Astrocyte (in vitro differentiated cells and primary cell): ENCODE measurements around a stretch of chrX.

GRCh38 chrX:30654960-30655515, 1.8 kb downstream of the GK start:
- PRO-cap = no peak
- RRBS, 2 experiments = no CpG with 5 or more reads among the region's 2 CpGs

DNA sequence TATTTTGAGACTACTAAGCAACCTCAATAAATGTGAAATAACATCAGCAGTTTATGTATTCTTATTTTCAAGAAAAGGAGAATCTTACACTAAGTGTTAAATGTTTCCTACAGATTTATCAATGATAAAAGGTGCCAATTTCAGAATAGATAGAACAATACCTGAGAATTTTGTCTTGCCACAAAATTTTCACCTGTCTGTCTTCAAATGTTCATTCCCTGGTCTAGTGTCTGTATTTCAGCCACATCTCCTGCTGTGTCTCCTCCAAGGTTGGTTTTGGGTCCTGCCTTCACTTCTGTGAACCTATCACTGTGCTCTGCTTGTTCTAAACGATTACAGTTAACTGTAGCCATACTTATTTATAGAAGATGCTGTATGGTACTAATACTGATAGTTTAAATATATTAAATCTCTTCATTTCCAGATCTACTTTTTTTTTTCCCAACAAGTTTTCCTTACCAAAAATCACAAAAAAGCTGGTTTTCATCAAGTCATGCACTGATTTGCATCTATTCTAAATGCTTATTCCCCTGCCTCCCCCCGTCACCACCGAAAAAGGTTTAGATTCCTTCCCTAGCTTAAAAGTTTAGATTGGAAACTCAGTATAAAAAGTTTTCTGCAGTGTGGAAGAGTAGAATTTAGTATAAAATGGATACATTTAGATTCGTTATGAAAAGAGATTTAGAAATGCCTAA, 45.4 kb downstream of the TAB3 start:
- PRO-cap = no peak
- RRBS, 2 experiments = no CpG with 5 or more reads among the region's 4 CpGs

DNA sequence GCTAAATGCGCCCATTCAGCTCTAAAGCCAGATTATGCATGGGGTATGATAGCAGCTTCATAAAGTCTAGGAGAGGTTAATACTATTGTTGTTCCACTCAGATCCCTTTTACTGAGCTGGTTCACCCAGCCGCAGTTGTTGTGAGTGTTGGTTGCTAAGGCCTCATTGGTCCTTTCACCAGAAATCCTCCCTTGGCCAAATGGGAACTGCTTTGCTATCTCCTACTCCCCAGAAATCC, 266.0 kb upstream of the FTHL17 start:
- PRO-cap = no peak
- RRBS, 2 experiments = no CpG with 5 or more reads among the region's 2 CpGs

DNA sequence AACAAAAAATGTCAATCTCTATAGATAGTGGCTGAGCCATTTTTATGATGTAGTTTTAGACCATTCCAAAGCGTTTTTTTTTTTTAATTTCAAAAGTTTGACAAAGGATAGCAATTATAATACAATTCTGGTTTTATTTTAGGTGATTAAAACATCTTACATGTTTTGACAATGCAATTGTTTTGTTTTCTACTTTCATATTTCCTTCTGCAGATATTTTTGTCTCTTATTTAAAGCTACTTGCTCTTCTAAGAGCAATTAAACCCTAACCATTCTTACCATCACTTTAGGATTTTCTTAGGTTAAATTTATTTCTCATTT, 605.1 kb upstream of the FTHL17 start:
- PRO-cap = no peak
- RRBS, 2 experiments = no CpG with 5 or more reads among the region's 1 CpG

- PRO-cap = no peak
- RRBS, 2 experiments = no CpG with 5 or more reads among the region's 4 CpGs
Observed at GRCh38 chrX:31993644-31994029, 921.8 kb upstream of the FTHL17 start.

DNA sequence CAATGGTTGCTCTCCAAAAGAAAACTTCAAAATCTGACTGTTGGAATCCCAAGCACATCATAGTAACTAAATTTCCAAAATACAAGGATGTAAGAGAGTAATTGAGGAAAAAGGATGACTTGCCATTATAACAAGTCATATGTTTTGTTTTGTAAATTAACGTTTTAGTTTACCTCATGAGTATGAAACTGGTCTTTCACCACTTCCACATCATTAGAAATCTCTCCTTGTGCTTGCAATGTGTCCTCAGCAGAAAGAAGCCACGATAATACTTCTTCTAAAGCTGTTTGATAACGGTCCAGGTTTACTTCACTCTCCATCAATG, 566.6 kb downstream of the DMD start:
- PRO-cap = no peak
- RRBS, 2 experiments = no CpG with 5 or more reads among the region's 3 CpGs

DNA sequence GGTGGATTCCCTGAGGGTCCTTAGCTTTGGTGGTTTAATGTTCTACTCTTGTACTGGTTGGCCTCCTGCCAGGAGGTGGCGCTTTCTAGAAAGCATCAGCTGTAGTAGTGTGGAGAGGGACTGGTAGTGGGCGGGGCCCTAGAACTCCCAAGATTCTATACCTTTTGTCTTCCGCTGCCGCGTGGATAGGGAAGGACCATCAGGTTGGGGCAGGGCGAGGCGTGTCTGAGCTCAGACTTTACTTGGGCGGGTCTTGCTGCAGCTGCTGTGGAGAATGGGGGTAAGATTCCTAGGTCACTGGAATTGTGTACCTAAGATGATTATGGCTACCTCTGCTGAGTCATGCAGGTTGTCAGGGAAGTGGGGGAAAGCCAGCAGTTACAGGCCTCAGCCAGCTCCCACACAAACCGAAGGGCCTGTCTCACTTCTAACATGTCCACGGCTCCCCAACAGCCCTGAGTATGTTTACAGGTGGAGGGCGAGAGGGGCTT, 390.2 kb downstream of the FAM47A start:
- PRO-cap = no peak
- RRBS, 2 experiments = no CpG with 5 or more reads among the region's 11 CpGs

DNA sequence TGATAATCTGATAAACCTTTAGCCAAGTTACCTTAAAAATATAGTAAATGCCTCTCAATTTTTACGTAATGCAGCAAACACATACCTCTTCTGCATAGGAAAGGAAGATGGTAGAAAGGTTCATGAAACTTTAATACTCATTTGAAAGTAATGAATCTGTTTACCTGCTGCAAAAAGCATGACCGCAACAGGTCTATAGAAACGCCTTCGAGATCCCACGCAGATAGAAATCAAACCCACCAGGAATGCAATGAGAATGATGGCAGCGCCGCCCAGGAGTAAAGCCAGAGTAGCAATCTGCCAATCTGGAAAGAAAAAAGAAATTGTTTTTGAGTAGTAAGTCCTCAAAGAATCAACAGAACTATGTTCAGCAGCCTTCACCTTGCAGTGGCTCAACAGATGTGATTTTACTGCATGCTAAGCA, 18.0 kb downstream of the TMEM47 start:
- PRO-cap = no peak
- RRBS, 2 experiments = no CpG with 5 or more reads among the region's 7 CpGs

- PRO-cap = no peak
- RRBS, 2 experiments = 9 to 14% methylated on average over 14 to 22 of the region's 57 CpGs
Observed at GRCh38 chrX:36957360-36957859, 50.8 kb upstream of the FAM47C start.

- PRO-cap = no peak
- RRBS, 2 experiments = no CpG with 5 or more reads among the region's 1 CpG
Observed at GRCh38 chrX:37786581-37786913, 6.7 kb downstream of the CYBB start.

DNA sequence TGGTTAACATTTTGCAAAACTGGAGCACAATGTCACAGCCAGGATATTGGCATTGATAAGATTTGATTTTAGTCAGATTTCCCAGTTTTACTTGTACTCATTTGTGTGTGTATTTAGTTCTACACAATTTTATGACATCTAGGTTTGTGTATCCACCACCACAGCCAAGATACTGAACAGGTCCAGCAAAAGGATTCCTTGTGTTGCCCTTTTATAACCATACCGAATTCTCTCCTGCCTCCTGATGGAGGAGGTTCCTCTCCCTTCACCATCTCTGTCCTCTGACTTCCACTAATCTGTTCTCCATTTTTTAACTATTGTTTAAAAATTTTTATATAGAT, 13.6 kb downstream of the DYNLT3 start:
- PRO-cap = no peak
- RRBS, 2 experiments = no CpG with 5 or more reads among the region's 1 CpG

GRCh38 chrX:38612209-38612810, 51.0 kb downstream of the TSPAN7 start:
- PRO-cap = no peak
- RRBS, 2 experiments = no CpG with 5 or more reads among the region's 8 CpGs

- PRO-cap = no peak
- RRBS, 2 experiments = no CpG with 5 or more reads among the region's 1 CpG
Observed at GRCh38 chrX:38807408-38808232, 6.4 kb downstream of the MID1IP1 start.

GRCh38 chrX:39065044-39065719, 263.9 kb downstream of the MID1IP1 start:
- PRO-cap = no peak
- RRBS, 2 experiments = no CpG with 5 or more reads among the region's 17 CpGs

- PRO-cap = no peak
- RRBS, 2 experiments = no CpG with 5 or more reads among the region's 4 CpGs
Observed at GRCh38 chrX:39470897-39471222, 626.9 kb downstream of the BCOR start.

DNA sequence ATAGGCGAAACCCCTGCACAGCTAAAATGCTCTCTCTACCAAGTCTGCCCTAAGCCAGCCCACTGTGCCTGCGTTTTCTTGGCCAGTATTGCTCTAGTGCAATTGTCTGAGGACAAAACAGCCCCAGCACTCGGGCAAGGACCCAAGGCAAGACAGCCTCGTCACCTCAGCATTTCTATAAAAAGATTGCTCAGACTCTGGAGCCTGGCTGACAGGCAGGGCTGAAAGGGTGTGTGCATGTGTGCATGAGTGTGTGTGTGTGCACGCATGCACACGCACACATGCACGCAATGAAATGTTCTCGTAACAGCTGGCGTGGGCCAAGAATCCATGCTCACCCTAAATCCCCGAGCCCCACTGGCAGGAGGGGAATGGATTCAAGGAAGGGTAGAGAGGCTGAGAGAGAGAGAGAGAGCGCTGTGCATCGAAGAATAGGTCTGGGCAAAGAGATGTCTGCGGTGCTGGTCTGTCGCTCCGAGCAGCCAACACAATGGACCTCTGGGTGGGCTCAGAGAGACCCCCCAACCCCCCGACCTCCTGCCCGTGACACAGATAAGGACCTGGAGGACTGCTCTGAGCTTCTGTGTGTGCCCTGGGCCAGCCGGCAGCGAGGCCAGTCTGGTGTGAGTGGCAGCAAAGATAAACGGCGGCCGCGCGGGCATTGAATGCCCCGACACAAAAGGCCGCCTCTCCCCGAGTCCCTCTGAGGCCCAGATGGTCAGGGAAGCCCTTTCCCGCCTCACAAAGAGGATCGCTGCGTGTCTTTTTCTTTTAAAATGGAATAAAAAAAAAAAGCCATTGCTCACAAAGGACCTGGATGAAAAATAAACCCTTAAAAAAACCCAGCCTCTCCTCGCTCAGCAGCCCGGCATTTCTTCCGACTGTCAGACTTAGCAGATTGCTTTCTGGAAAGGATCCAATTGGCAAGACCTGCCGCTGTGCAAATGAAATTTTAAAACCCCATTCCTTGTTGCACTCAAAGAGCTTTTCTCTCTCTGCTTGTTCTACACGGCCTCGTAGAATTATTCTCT, 579.0 kb downstream of the BCOR start:
- PRO-cap = no peak
- RRBS, 2 experiments = no CpG with 5 or more reads among the region's 36 CpGs

DNA sequence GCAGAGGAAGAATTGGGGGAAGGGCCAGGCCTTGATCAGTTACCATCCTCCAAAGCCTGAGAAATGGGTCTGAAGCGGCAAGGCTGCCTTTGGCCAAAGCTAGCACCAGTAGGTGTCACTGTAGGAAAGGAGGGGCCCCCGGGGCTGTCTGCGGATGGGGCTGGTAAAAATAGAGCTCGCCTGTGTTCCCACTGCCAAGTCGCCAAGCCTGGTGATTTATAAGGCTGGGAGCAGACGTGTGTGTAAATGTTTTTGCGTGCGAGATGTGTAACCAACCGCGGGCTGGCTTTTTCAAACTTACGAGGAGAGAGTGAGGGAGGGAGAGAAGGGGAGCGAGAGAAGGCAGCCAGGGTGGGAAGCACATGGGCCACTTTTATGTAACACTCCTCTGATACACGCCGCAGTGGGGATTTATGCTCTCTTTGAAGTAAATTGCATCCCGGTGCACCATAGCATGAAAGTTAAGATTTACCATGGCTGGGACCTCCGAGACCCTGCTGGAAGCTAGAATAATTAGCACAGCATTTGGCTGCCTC, 366.9 kb downstream of the BCOR start:
- PRO-cap = no peak
- RRBS, 2 experiments = no CpG with 5 or more reads among the region's 16 CpGs

DNA sequence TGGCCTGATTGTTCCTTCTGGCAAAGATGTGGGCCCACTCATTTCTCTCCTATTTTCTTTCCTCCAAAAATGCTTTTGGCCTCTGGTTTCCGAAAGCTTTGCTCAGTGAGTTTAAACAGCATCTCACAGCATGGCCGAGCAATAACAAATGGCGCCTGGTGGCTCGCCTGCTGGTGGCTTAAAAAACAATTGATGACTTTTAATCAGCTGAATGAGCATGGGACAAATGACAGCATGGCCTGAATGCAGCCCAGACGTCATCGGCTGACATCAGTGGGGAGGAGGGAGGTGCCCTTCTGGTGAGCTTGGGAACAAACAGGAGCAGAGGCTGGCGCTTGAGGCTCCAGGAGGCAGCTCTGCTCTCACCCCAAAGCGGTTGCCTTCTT, 286.4 kb downstream of the BCOR start:
- PRO-cap = no peak
- RRBS, 2 experiments = no CpG with 5 or more reads among the region's 8 CpGs

DNA sequence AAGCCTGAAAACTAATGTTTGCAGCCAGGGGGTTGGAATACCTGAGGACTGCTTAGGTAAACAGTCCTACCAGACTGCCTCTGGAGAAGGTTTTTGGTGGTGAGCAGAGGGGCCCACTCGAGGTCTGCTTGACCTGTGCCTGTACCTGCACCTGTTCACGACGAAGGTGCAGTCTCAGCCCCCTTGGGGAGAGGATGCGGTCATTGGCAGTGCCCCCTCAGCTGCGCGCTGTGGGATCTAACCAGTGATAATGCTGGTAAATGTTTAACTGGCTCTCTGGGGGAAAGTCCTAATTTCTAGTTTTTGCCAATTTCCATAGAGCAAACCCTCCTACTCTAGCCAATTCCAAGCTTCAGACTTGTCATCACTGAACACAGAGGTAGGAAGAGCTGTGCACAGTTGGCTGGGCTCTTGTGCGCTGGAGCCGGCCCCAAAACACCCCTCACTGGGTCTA, 271.0 kb downstream of the BCOR start:
- PRO-cap = no peak
- RRBS, 2 experiments = no CpG with 5 or more reads among the region's 8 CpGs

DNA sequence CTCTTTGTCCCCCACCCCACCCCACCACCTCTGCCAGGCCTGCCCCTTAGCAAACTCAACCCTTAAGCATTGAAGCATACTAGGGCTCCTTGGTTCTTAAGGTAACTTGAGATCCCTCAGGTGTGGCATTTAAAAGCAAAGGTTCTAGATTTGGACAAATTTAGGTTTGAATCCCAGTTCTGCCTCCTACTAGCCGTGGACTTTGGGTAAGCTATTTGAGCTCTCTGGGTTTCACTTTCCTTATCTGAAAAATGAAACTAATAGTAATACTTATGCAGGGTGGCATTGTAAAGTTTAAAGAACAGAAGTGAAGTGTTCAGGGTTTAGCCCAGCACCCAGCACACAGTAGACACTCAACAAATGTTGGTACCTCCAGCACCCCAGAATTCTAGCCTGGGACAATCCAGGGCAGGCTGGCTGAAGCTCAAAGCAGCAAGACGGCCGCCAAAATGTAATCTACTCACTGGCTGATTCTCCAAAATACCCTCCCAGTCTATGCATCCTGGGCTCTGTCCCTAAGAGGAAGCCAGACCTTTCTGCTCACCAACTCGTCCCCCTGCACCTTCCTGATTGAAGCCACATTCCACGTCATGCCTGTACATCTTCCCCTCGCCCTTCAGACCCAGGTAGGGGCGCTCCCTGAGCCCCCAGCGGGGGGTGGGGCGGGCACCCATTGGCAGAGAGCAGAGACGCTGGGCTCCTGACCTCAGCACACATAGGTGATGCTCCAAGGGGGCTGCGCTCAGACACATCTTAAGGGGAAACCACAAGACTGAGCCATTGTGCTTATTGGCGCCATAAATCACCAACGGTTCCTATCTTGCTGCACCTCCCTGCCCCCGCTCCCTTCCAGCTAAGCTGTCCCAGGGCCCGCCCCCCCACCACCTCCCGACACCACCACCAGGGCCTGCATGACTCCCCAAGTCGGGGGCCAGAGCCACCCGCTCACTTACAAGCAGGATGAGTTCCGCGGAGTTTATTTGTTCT, 160.6 kb downstream of the BCOR start:
- PRO-cap = no peak
- RRBS, 2 experiments = no CpG with 5 or more reads among the region's 20 CpGs